Fibroblast of villous mesenchyme (primary cell): ENCODE results near the gene HDAC3.

GRCh38 chr5:141477803-141478710 lies 2.3 kb downstream of the PCDHGC3 start:
- CAGE, long polyA plus RNA, result no peak

GRCh38 chr5:141494618-141495537 lies 6.0 kb downstream of the PCDHGC5 start:
- CAGE, long polyA plus RNA, result no peak

- CAGE, long polyA plus RNA, result no peak
These were observed 26.3 kb downstream of the PCDHGC5 start for GRCh38 chr5:141514956-141515748.

DNA sequence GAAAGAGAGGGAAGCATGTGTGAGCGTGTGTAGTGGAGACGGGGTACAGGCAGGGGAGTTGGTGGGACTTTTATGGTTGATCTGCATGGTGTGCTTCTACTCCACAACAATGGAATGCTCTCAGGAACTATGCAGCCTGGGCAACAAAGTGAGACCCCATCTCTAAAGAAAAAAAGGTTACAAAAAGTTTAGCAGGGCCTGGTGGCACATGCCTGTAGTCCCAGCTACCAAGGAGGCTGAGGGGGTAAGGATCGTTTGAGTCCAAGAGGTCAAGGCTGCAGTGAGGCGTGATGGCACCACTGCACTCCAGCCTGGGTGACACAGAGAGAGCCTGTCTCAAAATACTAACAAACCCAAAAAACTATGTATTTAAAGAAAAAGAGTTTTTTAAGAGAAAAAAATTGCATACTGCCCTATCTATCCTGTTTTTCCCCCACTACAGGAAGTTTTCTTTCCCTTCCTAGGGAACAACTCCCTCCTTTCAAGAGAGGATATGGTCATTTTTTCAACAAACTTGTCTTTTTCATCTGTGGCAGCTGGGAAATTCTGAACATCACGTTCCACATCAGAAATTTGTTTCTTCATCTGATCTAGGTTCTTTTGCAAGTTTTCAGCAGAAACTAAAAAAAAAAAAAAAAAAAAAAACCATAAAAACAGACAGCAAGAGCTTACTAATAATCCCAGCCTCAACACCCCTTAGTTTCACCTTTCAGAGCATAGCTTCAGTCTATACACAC lies 38.4 kb downstream of the PCDHGC5 start:
- CAGE, long polyA plus RNA, result no peak

DNA sequence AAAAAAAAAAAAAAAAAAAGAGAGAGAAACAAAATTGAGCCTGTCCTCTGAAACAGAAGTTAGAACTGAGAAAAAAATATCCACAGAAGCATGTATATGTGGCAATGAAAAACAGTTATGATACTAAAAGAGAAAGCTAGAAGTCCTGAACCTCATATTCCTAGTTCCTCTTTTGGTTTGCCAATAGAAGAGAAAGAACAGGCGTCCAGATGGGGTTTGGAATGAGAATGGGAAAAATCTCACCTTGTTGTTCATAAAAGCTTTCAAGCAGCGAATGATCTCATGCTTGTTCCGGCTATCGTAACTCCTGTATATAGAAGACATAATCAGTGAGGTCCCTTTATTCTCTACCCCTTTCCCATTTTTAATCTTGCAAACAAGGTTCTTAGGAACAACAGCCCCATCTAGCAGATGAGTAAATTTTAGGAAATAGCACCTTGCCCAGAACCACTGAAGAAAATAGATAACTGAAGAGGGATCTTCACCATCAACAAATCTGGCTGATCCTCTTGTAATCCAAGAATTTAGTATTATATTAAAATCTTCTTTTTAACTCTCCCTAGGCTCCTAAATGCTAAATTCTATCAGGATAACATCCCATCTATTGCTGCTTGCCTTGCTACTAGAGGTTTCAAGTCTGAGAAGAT lies 36.6 kb downstream of the DIAPH1 start:
- CAGE, long polyA plus RNA, result no peak

GRCh38 chr5:141586817-141587326 lies 31.9 kb downstream of the DIAPH1 start:
- CAGE, long polyA plus RNA, result no peak

- CAGE, long polyA plus RNA, result no peak
These were observed 2.0 kb downstream of the HDAC3 start for GRCh38 chr5:141634507-141635259.

DNA sequence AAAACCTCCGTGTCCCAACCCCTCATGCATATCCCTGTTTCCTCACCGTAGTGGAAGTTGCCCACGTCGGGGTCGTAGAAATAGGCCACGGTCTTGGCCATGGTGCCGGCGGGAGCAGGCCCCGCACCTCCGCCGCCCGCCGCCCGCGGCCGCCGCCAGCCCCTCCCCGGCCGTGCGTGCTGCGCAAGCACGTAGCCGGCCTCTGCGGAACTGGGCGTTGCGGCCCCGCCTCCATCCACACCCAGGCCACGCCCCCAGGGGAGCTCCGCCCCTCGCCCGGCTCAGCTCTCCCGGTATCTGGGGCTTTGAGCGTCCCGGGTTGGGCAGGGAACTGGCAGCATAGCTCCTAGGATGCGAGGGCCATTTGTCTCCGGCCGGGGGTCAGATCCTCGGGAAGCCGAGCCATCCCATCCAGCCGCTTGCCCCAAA lies at the start of gene HDAC3:
Gene HDAC3 (minus strand): TSS at position 160 of the 429 bp plus-strand sequence.
- CAGE, long polyA plus RNA, result no peak

DNA sequence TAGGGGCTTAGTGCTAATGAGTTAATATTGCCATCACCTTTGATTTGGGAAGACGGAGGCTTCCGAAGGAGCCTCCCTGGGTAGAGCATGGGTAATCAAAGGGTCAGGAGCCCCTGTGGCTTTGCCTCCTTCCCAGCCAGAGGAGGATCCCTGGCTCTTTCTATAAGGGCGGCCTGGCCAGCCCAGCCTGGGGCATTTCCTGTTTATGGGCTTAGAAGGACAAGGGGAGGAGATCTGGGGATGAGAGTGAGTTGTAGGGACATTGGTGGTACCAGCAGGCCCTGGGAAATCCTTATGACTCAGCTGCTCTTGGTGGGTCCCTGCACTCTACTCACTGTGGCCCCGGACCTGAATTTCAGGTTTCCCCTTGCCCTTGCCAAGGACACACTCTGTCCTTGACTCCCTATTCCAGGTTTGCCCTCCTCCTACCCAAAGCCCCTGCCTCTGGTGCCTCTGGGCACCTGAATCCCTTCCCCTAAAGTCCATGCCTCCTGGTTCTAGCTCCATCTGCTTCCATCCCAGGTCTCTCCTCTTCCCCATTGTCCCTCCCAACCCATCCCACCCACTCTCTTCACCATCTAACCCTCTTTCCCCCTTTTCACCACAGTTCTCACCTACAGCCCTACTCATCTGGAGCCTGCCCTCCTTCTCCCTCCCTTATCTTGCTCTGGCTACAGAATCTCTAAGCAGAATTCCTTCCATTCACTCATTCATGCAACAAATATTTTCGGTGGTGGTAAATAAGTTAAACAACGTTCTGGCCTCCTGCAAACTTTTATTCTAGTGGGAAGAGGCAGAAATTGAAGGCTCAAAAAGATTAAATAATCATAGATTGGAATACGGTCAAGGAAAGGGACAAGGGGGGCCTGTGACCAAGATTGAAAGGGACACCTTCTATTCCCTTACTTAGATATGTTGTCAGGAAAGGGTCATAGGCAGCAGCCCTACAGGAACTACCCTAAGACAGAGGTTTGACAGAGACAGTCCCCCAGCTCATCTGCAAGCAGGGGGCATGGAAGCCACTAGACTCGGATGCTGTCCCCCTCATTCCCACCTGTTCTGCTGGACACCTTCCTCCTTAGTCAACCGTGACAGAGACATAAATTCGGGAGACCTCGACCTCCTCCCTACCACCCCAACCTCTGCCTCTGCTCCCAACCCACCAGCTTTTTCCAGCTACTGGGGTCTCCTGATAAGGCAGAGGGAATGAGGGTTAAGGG lies 34.7 kb downstream of the PCDH1 start:
- CAGE, long polyA plus RNA, result no peak

- CAGE, long polyA plus RNA, result no peak
These were observed 27.8 kb downstream of the PCDH1 start for GRCh38 chr5:141850179-141850949.

DNA sequence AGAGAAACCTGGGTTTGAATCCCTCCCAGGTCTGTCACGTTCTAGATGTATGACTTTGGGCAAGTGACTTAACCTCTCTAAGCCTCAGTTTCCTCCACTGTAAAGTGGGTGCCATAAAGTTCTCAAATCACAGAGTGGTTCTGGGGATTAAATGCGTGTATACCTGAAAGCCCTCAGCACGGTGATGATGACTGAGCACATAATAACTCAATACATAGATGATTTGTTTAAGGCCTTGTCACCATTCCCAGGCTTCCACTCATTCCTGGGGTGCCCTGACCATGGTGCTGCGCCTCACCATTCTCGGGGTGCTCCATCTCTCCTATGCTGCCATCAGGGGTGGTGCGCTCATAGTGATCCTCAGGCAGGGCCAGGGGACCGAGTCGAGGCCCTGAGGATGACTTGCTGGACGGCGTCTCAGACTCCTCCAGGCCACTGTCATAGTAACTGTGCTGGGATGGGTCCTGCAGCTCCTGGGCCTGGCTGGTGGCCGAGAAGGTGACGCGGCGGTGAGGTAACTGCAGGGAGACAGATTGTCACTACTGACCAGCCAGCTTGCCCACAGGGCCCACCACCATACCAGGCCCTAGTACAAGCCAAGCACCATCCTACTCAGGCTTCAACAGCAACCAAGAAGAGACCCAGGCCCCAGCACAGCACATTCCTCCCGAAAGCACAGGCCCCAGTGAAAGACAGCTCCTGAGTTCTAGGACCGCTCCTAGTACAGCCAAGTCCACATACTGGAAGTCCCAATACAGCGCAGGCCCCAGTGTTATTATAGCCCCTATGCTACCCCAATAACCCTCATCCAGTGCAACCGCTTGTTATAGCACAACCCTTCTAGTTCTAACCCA lies 21.0 kb downstream of the PCDH1 start:
- CAGE, long polyA plus RNA, result no peak

GRCh38 chr5:141863601-141864158 lies 14.5 kb downstream of the PCDH1 start:
- CAGE, long polyA plus RNA, result no peak

- CAGE, long polyA plus RNA, result no peak
These were observed 13.1 kb downstream of the PCDH1 start for GRCh38 chr5:141864817-141865793.

DNA sequence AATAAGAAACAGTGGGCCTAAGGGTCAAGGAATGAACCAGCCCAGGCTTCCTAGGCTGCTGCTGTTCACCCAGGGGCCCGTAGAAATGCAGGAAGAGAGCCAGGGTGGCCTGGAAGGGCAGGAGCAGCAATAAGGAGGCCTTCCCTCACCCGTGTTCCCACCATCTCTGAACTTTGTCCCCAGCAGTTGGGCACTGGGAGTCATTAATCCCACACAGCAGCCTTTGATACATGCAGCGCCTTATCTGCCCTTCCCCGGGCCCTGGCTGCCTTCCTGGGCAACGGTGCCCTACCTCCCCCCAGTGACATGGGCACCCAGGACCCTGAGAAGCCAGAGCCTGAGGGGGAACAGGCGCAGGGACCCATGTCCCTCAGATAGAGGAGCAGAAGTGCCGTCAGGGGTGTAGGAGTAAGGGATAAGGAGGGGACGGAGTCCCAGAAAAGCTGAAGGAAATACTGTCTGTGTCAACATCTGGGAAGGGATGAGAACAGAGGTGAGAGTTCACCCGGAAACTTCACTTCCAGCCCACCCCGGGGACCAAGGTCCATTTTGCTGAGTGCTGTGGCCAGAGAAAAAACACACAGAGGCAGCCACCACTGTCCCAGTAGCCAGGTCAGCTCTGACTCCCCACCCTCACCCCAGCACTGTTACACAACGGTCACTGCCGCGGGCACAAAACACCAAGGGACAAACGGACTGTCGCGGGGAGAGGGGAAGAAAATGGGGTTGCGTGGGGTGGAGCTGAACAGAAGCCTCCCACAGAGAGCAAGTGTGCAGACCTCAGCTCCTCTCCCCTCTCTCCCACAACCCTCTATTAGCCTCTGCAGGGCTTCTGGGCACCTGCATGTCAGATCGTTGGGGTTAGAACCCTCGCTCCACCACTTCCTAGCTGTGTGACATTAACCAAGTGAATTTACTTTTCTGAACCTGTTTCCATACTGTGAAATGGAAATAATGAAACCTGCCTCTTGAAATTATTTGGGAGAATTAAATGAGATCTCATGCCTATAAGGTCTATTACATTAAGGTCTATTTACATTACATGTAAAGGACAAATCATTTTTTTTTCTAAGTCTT lies 3.7 kb downstream of the PCDH1 start:
- CAGE, long polyA plus RNA, result no peak

DNA sequence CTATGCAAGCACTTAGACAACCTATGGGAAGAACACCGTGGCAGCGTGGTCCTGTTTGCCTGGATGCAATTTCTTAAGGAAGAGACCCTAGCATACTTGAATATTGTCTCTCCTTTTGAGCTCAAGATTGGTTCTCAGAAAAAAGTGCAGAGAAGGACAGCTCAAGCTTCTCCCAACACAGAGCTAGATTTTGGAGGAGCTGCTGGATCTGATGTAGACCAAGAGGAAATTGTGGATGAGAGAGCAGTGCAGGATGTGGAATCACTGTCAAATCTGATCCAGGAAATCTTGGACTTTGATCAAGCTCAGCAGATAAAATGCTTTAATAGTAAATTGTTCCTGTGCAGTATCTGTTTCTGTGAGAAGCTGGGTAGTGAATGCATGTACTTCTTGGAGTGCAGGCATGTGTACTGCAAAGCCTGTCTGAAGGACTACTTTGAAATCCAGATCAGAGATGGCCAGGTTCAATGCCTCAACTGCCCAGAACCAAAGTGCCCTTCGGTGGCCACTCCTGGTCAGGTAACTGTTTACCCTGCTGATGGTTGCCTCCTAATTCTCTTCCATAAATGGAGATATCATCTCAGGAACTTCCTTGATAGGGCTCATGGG lies 9.5 kb downstream of the RNF14 start:
- CAGE, long polyA plus RNA, result no peak

GRCh38 chr5:142000567-142001399 lies 12.0 kb downstream of the GNPDA1 start:
- CAGE, long polyA plus RNA, result no peak

DNA sequence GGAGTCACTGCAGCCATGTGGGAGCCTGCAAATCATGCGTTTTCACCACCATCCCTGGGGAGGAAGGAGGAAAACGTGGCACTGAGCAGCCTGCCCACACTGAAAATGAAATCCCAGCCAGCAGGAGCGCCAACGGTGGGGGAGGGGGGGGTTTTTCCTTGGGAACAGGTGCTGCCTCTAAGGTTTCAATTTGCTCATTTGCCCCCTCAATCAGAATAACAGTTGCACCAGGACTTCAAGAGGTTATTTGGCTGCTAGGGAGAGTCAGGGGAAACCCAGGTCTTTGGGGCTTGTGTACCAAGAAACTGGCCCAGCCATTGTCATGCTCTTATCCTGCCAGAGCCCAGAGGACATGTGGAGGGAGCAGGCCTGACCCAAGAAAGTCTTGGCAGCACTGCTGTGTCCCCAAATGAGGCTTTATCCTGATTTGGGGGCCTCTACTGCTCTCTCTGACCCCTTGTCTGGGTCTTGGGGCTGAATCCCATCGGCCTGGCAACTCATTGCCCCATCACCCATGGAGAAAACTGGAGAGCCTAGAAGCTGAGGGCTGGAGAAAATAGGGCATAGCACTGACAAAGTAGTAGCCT lies 66.5 kb downstream of the NDFIP1 start:
- CAGE, long polyA plus RNA, result no peak

- CAGE, long polyA plus RNA, result no peak
These were observed 89.5 kb downstream of the SPRY4 start for GRCh38 chr5:142235045-142235899.

- CAGE, long polyA plus RNA, result no peak
These were observed 17.2 kb downstream of the SPRY4 start for GRCh38 chr5:142307649-142307926.

DNA sequence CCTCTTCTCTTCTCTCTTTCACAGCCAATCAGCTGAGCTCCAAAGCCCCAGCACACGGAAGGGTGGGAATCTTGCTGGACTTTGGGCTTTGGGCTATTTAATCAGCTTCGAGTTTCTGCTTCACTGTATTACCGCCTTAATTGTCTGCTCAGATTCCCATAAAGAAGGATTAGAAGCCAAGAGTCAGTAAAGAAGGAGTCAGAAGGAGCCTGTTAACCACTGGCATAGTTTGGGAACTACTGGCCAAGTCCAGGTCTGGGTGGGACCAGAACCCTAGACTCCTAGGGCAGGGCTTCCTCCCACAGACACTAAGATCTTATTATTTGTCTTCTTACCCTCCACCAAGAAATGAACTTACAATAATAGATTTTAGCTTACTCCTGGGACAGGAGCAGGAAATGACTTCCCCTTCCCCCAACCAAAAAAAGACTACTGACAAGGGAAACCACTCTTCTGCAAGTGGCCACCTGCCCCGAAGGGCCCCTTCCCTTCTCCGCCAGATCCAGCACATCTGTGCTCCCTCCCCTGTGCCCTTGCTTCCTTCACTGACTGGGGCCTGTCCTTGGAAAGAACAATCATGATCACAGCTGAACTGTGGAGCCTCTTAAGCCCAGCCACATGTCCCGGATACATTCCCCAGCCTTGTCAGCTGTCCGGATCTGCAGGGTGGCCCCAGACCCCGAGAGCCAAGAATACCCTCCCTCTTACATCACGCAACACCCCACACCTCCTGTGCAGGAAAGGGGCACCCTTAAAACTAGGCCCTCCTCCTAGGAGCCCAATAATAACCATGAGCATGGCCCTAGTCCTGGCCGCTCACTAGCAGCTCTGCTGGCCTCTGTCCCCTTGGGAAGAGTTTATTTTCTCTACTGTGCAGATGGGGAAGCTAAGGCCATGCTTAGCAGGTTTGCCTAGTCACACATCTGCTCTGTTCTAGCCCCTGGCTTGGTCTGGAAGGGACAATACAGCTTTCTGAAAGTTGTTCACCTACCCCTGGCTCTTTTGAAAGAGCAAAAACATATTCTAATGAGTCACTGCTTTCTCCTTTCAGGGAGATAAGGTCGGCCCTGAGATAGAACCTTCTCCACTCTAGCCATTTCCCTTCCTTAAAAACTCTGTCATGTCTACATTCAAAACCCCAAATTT lies 4.0 kb downstream of the SPRY4 start:
- CAGE, long polyA plus RNA, result no peak